Progenitor cell of endocrine pancreas (in vitro differentiated cells): Measurements from ENCODE around the gene IGIP.

GRCh38 chr5:139566478-139566860 is 5.3 kb downstream of the UBE2D2 start:
- PRO-cap = no peak

DNA sequence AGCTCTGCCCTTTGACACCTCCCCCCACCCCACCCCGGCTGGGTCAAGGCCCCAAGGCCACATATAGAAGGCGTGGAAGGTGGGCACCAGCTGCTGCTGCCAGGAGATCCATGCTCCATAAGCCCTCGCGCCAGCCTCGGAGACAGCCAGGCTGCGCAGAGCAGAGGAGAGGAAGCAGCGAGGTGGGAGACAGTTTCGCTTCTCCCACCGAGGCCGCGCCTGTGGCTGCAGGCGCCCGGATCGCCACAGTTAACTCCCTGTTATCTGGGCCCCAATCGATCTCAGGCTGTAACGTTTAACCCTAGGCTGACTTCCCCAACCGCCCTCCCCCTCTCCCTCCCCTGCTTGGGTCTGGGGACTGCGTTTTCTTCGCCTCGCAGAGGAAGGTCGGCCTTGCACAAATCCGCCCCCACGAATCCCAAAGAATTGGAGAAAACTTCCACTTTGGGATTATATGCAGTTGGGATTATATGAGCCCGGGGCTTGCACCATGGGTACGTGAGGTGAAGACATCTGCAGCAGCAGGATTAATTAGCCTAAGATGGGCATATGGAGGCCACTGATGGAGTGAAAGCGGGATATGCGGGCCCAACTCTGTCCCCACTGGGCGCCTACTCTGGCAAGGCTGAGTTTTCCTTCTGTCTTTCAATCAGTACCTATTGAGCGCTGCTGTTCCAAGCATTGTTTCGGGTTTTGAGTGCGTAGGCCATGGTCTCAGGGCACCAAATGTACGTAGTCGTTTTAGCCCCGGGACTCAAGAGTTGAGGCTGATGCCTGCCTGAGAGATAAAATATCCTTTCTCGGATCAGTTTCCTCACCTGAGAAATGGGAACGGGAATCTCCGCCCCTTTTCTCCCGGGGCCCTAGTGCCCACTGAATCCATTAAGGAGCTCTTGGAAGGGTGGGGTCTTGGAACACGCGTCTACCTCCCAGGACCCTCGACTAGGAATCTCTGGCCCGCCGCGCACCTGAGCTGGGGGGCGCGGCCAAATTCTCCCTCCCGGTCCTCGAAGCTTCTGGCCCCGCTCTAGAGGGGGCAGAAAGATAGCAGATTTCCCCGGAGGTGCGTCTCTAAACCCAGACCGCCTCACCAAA is 860 bp upstream of the CXXC5 start:
- PRO-cap = no peak

DNA sequence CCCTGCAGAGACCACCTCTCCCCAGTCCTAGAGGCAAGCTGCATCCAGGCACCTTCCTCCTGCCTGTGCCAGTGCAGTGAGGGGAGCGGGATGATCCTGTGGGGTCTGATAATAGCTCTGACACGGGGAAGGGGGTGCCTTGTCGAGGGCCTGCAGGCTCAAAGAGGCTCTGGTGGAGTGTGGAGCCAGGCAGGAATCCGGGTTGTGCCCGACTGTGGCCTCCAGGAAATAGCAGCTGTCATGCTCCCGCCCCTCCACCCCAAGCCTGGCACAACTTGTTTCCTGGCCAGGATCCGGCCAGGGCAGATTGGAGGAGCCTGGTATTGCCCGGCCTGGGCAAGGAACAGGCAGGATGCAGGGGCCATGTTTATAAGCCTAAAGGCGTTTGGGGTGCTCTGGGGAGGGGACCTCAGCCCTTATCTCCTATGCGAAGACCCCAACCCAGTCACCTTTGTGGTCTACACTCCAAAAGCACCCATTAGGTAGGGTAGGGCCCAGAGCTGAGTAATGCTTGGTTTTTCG is 12.0 kb downstream of the CXXC5 start:
- PRO-cap = no peak

DNA sequence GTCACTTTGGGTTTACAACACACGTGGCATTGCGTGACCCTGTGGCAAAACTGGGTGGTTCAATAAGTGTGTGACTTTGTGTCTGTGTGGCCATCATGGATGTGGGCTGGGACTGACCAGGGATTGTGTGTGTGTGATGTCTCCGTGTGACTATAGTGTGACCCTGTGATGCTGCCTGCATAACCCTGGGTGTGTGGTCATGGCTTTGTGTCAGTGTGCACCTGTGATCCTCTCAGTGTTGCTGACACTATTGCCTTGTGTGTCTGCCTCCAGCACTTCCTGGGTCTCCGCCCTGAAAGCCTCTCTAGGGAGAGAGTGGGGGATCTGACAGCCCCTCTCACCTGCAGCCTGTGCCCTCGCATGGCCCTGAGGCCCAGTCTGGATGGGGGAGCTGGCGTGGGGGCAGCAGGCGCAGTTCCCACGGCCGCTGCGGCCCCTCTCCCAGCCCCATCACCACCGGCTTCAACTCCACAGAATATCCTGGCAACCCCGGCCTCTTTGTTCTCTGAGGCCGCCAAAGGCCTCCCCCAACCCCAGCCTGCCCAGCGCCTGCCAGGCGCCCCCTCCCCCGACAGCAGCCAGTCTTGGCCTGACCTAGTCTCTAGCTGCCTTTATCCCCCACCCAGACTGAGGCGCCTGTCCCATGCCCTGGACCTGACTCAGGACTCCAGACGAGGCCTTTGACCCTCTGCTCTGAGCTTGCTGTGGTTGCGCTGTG is 38.6 kb downstream of the CXXC5 start:
- PRO-cap = no peak

GRCh38 chr5:139697197-139697963 is 49.2 kb downstream of the CXXC5 start:
- PRO-cap = bidirectional peak, plus-strand start at chr5:139697288, minus-strand start at chr5:139697292; unidirectional peak, minus-strand start at chr5:139697504

GRCh38 chr5:139707537-139707943 is 59.4 kb downstream of the CXXC5 start:
- PRO-cap = no peak

GRCh38 chr5:139787300-139788580 is 7.9 kb upstream of the PSD2 start:
- PRO-cap = unidirectional peak, plus-strand start at chr5:139787773

- PRO-cap = bidirectional peak, plus-strand start at chr5:139848331, minus-strand start at chr5:139848190
Observed at GRCh38 chr5:139847562-139848834, 52.4 kb downstream of the PSD2 start.

DNA sequence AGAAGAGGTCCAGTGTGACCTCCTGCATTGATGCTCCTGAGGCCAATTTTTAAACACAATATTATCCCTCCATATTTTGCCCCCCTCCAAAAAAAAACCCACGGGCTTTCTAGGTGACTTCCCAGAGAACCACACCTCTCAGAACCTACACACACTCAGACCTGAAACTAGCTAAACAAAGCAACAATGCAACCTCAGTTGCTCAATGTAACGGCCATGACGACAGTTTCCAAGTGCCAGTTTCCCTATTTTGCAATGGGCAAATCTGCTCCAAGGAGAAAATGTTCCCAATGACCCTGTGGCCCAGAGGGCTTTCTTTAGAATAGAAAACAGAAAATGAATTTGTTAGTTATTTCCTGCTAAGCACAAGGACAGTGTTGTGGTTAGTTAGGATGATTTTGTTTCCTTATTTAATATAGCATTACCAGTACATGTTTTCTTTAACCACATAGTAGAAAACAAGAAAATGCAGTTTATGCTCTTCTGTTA is 3.4 kb downstream of the NRG2 start:
- PRO-cap = no peak

DNA sequence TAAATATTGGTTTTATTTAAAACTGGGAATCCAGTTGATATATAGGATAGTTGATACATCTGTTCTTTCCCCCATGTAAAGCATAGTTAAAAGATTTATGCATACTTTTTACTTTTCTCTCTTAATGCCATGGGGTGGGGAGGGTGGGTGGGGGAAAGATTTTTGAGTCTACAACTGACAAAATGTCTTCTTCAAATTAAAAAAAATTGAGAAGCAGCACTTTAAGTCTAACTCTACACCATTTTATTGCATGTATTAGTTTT is at the start of gene IGIP:
TSS of gene IGIP (plus strand) at position 154 of the 263 bp plus-strand sequence.
- PRO-cap = no peak

GRCh38 chr5:140165664-140166195 is 9.3 kb upstream of the CYSTM1 start:
- PRO-cap = no peak

- PRO-cap = no peak
Observed at GRCh38 chr5:140255670-140256151, 47.2 kb downstream of the PFDN1 start.

- PRO-cap = no peak
Observed at GRCh38 chr5:140258374-140259072, 44.4 kb downstream of the PFDN1 start.

GRCh38 chr5:140319884-140320242 is 17.0 kb upstream of the PFDN1 start:
- PRO-cap = no peak

DNA sequence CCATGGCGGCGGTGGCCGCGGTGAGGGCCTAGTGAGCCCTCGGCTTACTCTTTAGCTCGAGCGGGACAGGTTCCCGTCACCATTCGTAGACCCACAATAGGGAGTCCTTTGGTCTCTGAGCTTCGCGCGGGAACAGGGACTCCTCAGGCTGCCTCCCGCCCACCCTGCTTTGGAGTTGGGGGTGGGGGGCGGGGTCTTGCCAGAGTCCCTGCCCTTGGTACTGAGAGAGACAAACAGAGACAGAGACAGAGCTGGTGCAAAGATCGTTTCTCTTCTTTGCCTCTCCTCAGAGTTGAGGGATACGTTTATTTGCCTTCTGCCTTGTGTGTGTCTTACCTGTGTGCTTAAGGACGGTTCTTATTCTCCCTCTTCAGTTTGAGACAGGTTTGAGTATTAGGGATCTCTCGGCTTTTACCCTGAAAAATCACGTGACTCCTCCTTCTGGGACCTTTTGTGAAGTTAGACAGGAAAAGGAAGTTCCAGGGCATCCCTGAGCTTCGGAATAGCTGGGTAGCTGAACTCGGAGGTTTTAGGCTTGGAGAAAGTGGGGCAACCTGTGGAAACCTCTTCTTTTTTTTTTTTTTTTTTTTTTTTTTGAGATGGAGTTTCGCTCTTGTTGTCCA is 873 bp downstream of the ANKHD1 start:
- PRO-cap = bidirectional peak, plus-strand start at position 232 of the sequence, minus-strand start at position 105 of the sequence

DNA sequence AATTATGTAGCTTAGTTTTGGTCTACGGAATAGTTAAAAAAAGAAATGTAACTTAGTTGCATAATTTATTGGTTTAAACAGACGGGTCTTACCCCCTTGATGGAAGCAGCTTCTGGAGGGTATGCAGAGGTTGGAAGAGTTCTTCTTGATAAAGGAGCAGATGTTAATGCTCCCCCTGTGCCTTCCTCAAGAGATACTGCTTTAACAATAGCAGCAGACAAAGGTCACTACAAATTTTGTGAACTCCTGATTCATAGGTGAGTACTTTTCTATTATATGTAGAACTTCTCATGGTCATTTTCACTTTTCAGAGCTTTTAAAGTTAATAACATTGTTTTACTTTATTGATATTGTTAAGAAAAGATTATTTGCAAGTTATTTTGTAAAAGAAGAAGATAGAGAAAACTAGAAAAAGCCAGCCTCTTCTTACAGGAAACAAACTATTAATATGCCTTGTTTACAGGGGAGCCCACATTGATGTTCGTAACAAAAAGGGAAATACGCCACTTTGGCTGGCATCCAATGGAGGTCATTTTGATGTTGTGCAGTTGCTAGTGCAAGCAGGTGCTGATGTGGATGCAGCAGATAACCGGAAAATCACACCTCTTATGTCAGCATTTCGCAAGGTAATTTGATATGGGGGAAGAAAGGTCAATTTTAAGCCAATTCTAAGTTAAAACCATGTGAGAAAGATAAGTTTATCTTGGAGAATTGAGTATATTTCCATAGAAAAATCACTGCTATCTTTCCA is 37.7 kb upstream of the EIF4EBP3 start:
- PRO-cap = no peak

- PRO-cap = no peak
Observed at GRCh38 chr5:140550566-140551498, 3.4 kb downstream of the EIF4EBP3 start.

GRCh38 chr5:140568023-140568791 is 3.6 kb downstream of the SLC35A4 start:
- PRO-cap = no peak

GRCh38 chr5:140570957-140571706 is 6.5 kb downstream of the SLC35A4 start:
- PRO-cap = no peak

- PRO-cap = no peak
Observed at GRCh38 chr5:140591925-140592387, 27.3 kb downstream of the SLC35A4 start.